Measurements from ENCODE around the genes CLEC11A, KLK12 and SIGLEC7.

DNA sequence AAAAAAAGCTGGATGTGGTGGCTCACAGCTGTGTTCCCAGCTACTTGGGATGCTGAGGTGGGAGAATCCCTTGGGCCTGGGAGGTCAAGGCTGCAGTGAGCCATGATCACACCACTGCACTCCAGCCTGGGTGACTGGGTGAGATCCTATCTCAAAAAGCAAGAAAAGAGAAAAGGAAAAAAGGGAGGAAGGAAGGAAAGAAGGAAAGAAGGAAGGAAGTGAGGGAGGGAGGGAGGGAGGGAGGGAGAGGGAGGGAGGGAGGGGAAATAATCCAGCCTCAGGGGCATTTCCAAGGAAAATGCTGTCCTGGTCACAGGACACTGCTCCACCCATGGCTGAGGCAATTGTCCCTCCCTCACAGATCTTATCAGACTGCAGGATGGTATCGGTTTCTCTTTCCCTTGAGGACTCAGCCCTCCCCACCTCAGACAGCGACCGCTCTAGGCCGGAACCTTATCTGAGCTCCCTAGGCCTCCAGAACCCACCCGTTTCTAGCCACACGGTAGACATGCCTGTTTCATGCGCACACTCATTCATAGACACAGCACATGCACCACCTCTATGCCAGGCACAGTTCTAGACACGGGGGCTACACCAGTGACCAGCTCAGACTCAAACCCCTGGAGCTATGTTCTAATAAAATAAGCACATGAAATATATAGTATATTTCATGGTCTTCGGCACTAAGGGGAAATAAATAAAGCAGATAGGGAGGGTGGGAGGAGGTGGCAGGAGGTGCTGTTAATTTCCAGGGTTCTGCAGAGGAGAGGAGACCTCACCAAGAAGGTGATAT, 10.0 kb upstream of the IZUMO2 start:
- PRO-cap, result no peak

GRCh38 chr19:50257261-50257701, 53.9 kb downstream of the MYH14 start:
- PRO-cap, result no peak

DNA sequence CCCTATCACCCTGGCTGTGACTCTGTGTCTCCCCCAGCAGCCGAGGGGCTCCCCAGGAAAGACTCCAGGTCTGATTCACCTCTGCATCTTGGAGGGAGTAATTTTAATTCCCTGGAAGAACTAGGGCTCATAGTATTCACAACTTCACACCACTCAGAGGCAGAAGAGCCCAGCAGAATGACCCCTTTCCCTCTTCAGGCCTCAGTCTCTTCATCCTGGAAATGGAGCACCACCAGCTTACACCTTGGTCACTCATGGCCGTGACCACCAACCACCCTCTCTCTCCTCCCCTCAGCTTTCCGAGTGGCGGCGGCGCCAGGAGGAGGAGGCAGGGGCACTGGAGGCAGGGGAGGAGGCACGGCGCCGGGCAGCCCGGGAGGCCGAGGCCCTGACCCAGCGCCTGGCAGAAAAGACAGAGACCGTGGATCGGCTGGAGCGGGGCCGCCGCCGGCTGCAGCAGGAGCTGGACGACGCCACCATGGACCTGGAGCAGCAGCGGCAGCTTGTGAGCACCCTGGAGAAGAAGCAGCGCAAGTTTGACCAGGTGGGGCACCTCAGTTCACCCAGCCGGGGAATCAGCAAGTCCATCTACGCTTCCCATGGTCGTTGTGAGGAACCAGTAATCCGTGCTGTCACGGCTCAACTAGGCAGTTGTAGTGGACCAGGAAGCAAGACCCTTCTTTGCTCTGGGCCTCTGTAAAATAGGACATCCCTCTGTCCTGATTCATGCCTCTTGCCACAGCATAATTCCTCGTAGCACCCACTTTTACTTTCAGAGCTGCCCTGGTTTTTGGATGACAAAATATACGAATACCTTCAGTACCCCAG, 47.7 kb downstream of the KCNC3 start:
- PRO-cap, result no peak

DNA sequence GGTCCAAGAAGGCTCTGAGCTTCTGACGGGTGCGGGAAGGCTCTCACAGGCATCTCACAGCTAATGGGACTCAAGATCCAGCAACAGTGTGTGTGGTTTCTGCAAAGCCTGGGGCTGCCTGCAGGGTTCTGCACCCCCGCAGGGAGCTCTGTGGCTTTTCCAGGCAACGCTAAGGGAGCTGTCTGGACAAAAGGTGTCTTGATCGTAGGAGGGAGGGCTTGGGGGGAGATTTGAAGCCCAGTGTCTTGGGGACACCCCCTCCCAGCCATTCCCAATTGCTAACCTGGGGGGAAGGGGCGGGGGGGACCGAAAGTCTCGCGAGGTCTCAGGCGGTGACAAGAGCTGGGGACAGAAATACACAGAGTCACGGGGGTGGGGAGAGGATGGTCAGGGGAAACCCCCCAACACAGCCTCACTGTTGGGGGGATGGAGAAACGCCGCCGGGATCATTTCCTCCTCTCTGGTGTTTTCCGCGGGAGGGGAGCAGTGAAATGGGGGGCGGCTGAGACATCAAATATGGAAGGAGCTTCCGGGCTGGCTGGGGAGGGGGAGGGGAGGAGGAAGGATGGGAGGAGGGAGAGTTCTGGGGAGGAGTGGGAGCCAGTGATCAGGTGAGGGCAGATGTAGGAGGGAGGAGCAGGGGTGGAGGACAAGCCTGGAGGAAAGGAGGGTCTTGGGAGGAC, 13.3 kb downstream of the KCNC3 start:
- PRO-cap, result no peak

DNA sequence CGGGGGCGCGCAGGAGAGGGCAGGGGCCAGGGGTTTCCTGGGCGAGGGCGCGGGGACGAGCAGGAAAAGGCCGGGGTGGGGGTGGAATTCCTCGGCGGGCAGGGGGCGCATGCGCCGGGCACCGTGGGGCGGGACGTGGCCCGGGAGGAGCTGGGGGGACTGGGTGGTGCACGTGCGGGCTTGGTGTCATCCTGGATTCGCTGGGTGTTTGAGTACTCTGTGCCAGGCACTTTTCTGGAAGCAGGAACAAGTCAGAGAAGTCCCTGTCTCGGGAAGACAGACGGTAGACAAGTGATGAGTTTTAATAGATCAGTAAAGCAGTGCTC, 316 bp downstream of the POLD1 start:
- PRO-cap, result no peak

DNA sequence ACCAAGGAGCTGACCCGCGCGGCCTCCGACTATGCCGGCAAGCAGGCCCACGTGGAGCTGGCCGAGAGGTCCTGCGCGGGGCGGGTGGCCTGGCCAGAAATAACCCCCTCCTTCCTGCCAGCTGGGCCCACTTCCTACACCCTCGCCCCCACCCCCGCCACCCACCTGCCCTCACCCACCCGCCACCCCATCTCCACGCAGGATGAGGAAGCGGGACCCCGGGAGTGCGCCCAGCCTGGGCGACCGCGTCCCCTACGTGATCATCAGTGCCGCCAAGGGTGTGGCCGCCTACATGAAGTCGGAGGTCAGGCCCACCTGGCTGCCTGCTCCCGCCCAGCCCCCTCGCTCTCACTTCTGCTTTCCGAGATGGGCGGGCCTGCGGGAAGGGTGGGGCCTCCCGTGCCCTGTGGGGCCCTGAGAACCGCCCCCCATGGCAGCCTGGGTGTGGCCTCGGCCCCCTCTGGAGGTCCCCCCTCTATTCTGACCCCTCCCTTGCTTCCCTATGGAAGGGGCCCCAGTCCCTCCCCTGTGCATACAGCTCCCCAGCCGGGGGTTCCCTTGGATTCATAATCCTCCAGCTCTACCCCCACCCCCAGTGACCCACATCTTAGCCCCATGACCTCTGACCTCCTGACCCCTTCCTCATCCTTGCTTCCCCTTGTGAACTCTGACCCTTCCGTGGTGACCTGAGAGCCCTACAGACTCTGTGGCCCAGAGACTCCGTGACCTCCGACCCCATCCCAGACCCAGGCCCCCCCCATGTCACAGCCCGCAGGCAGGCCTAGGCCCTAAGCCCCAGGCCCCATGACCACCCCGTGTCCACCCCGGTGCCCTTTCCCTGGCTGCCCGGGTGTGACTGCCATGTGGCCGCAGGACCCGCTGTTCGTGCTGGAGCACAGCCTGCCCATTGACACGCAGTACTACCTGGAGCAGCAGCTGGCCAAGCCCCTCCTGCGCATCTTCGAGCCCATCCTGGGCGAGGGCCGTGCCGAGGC, 2.9 kb upstream of the SPIB start:
- PRO-cap, result no peak

- PRO-cap, result no peak
Observed at GRCh38 chr19:50484306-50485172, 7.9 kb upstream of the GARIN5A start.

DNA sequence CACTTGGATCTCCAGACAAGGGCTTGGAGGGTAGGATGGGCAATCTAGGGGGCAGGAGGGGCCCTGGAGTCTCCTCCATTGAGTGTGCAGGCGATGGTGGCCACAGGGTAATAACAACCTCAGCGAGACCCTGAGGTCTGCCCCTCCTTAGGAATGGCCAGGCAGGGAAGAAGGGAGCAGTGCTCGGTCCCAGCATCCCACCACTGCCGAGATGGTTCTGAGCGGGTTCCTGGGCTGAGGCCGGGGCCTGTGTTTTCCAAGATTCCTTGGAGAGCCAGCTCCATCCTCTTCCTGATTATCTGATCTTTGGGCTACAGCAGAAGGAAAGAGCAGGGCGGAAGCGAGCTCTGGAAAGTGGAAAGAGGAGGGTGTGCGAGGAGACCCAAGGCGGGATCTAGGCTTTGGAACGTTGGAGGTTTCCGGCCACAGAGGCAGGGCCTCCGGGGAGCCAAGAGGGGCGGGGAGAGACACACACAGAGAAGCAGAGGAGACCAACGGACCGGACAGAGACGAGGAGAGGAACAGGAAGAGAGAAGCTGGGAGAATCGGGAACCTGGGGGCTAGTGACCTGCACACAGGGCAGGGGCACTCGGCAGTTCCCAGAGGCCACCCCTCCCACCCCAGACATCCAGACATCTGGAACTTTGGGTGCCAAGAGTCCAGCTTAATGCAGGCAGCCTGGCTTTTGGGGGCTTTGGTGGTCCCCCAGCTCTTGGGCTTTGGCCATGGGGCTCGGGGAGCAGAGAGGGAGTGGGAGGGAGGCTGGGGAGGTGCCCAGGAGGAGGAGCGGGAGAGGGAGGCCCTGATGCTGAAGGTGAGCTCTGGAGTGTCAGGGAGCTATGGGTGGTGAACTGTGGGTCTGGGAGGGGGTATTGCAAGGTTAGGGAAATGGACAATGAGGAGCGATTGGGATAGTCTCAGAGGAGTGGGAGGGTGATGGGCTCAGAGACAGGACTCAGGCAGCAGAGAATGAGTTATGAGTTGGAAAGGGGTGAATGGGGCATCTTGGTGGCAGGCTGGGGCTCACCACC, at the start of gene CLEC11A:
TSS of gene CLEC11A (plus strand) at position 506 of the 1,031 bp plus-strand sequence.
- PRO-cap, result bidirectional peak, plus-strand start at position 506 of the sequence, minus-strand start at position 356 of the sequence

- PRO-cap, result no peak
Observed at GRCh38 chr19:50817383-50817733, 6.2 kb downstream of the KLK1 start.

DNA sequence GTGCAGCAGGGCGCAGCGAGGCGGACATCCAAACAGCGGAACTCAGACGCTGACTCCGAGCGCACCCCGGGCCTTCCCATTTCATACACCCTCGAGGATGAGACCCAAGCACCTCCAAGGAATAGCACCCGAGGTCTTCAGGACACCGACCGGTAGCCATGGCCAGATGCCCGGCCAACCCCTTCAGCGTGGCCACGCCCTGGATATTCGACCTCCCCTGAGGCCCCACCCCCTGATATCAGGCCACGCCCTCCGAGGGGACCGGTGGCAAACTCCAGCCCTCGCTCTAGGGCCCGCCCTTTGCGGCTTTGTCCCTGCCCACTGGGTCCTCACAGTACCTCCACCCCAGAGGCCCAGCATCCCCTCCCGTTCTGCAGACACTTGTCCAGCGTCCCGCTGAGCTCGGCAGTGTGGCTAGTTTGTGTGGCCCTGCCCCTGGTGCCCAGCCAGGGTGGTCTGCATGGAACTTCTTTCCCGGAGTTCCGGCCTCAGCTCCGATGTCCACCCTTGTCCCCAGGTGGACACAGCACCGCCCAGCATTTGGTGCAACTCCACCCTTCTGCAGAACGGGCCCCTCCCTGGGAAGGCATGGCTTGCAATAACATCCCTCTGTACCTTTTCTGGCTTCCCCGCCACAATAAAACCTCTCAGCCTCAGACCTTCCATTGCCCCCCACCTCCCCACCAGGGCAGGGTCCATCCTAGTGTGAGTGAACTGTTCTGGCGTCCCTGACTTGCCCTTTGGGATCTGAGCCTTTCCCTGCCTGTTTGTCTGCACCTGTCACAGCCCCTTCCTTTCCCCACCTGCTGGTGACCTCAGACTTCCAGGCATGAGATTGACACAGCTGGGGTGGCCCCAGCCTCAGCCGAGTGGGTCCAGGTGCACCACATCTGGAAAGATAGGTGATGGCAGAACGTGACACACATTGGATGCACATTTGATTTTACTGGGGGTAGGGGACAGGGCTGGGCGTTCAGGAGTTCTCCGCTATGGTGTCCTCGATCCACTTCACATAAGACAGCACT, 5.1 kb downstream of the KLK1 start:
- PRO-cap, result no peak

- PRO-cap, result no peak
Observed at GRCh38 chr19:50875960-50876500, 2.8 kb downstream of the KLK2 start.

GRCh38 chr19:50896451-50897221, 14.6 kb downstream of the KLK4 start:
- PRO-cap, result no peak

DNA sequence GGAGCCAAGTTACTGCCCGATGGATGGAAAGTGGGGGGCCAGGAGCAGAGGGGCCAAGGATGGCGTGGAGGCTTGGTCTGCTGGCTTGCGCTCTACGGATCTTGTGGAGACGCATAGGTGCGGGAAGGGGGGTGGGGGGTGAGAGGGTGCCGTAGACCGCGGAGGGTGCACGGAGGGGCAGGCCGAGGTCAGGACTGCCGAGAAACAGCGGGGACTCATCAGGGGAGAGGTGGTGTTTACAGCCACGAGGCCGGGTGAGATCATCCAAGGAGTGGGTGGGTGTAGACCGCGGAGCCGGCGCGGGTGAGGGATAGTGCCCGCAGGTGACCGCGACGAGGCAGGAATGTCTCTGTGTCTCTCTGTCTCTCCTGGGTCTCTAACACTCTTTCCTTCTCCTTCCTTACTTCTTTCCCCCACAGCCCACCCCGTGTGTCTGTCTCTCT, 1.5 kb upstream of the KLK4 start:
- PRO-cap, result no peak

- PRO-cap, result bidirectional peak, plus-strand start at chr19:51026045, minus-strand start at chr19:51025915; bidirectional peak, plus-strand start at chr19:51026328, minus-strand start at chr19:51026222
Observed at GRCh38 chr19:51025480-51026402, 675 bp downstream of the KLK11 start.

GRCh38 chr19:51034590-51035121, at the start of gene KLK12:
TSS of gene KLK12 (minus strand) at chr19:51035002.
- PRO-cap, result no peak

DNA sequence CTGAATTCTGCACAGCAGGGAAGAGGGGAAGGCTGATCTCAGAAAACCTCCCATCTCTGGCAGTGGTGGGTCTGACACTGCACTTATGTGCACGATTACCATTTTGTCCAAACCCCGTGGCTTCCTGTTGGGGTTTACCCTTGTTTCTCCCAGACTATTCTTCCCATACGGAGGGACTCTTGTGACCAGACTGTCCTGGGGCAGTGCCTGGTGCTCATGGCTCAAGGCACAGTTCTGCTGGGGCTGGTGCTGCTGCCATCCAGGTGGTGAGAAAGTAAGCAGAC, 5.2 kb upstream of the SIGLEC9 start:
- PRO-cap, result no peak

DNA sequence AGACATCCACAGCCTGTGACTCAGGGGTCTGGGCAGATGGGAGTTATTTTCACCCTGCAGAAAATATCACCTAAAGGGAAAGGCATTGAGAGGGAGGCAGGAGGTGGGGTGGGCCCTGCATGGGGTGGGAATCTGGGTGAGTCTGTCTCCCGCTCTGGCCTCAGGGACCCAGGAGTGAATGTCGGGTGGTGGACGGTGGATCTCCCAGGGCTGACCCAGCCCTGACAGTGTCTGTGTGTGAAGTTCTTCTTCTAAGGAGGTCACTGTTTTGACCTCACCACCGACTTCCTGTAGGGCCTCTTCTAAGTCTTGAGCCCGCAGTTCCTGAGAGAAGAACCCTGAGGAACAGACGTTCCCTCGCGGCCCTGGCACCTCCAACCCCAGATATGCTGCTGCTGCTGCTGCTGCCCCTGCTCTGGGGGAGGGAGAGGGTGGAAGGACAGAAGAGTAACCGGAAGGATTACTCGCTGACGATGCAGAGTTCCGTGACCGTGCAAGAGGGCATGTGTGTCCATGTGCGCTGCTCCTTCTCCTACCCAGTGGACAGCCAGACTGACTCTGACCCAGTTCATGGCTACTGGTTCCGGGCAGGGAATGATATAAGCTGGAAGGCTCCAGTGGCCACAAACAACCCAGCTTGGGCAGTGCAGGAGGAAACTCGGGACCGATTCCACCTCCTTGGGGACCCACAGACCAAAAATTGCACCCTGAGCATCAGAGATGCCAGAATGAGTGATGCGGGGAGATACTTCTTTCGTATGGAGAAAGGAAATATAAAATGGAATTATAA, at the start of gene SIGLEC7:
TSS of gene SIGLEC7 (plus strand) at position 318 of the 790 bp plus-strand sequence.
- PRO-cap, result no peak

DNA sequence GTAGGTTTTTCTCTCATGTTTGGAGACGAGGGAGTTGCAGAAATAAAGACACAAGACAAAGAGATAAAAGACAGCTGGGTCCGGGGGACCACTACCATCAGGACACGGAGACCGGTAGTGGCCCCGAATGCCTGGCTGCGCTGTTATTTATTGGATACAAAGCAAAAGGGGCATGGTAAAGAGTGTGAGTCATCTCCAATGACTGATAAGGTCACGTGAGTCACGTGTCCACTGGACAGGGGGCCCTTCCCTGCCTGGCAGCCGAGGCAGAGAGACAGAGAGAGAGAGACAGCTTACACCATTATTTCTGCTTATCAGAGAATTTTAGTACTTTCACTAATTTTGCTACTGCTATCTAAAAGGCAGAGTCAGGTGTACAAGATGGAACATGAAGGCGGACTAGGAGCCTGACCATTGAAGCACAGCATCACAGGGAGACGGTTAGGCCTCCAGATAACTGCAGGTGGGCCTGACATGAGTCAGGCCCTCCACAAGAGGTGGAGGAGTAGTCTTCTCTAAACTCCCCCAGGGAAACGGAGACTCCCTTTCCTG, 26.8 kb downstream of the SIGLEC7 start:
- PRO-cap, result no peak

- PRO-cap, result no peak
Observed at GRCh38 chr19:51293630-51294137, 17.8 kb upstream of the IGLON5 start.

GRCh38 chr19:51364023-51364779, 2.0 kb downstream of the ETFB start:
- PRO-cap, result no peak